Epithelial cell of alveolus of lung (primary cell): ENCODE results near the genes EIF2S3, ARX and MAGEB6.

GRCh38 chrX:23682036-23682619 lies 14.8 kb downstream of the PRDX4 start:
- RAMPAGE, long total RNA, result no peak
- RRBS, result no CpG with 5 or more reads among the region's 5 CpGs

GRCh38 chrX:23784245-23785299 lies 1.6 kb downstream of the SAT1 start:
- RAMPAGE, long total RNA, result no peak
- RRBS, result no CpG with 5 or more reads among the region's 13 CpGs

DNA sequence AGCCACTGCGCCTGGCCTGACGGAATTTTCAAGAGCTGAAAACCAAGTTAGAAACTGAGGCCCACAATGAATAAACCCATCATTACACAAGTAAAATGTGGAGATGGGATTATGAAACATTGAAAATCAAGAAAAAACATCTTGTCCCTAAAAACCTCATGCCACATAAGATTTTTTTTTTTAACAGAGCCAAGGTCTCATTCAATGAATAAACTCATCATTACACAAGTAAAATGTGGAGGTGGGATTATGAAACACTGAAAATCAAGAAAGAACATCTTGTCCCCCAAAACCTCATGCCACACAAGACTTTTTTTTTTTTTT lies 4.1 kb downstream of the SAT1 start:
- RAMPAGE, long total RNA, result no peak
- RRBS, result no CpG with 5 or more reads among the region's 2 CpGs

GRCh38 chrX:23839224-23839382 lies 56.1 kb downstream of the SAT1 start:
- RAMPAGE, long total RNA, result no peak

DNA sequence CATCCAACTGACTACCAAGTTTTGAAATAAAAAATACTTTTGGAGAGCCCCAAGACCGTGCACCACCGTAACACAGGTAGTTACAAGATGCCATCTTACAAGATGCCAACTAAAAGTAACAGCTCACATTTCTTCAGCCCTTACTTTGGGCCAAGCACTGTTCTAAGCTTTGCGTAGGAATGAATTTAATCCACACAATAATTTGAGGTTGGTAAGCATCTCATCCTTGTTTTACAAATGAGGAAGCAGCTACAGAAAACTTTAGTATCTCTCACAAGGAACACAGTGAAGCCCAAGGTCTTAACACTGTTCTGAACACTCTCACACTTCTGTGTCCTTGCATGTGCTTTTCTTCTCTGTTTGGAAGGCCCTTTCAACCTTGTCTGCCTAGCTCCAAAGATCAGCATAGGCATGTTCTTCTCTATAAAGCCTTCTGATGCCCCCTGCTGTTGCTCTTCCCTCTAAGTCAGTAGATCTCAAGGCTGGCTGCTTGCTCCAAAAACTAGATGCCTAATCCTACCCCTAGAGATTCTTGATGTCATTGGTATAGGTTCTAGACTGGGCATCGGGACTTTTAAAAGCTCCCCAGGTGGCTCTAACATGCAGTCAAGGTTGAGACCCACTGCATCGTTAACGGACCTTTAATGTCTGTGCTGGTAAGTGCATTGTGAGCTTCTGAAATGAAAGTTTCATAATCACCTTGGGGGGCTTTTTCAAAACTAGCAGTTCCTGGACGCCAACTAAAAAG lies 6.0 kb downstream of the APOO start:
- RAMPAGE, long total RNA, result no peak
- RRBS, result no CpG with 5 or more reads among the region's 7 CpGs

- RAMPAGE, long total RNA, result no peak
- RRBS, result no CpG with 5 or more reads among the region's 9 CpGs
Measured at GRCh38 chrX:23952906-23953777, 45.3 kb downstream of the CXorf58 start.

DNA sequence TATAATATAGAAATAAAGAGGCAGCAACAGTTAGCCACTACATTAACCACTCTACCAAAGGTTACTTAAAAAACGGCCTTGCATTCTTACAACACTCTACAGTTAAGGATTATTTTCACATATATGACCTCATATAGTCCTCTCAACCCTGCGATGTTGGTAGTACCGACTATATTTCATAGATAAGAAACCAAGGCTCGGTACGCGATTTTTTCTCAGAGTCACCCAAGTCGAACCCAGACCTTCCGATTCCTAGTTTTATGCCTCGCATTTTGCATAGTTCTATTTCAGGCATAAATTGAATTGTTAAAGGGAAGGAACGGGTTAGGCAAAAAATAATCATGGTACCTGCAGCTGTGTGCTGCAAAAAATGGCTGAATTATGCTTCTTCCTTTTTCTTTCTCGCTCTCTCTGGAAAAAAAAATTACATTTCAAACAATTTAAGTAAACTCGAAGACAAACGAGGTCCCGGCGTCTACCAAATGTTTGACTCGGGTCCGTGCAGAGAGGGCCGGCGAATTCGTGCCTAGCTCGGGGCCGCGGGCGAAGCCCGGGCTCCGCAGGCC lies 2.6 kb downstream of the KLHL15 start:
- RAMPAGE, long total RNA, result no peak
- RRBS, result 44% methylated on average over 12 of the region's 26 CpGs

DNA sequence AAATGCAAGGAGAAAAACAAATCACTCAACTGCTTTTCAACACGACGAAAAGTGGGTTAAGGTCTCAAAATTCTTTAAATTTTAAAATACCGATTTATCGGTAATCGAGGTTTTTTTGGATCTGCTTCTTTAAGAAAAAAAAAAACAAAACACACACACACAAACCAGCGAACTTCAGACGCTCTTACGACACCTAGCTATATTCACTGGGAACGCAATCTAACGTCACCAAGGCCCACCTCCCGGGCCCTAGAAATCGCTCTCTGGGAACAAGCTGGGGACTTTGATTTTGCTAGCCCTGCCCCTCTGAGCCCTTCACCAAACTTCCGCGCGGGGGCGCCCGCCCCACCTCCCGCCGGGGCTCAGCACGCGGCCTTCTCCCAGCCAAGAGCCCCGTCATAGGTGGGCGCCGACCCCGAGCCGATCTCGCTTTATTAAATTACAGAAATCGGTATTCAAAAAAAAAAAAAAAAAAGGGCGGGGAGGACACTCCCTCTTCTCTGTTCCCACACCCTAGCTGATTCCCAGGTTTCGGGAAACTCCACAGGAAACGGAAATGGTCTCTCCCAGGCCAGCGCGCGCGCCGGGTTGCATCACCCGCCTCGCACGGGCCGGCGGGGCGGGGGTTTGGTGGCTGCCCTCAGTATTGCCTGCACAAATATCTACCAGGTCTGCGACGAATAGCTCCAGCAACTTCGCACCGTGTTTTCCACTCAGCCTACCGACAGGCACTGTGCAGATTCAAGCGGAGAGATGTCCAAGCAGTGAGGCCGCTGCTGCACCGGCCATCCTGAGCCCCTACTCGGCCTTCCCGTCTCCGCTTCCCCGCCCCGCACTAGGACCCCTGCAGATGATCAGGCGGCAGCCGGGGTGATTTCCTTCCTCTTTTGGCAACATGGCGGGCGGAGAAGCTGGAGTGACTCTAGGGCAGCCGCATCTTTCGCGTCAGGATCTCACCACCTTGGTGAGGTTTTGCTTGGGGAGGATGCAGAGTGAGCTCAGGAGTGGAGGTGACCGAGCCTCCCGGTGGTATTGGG lies at the start of gene EIF2S3:
Gene EIF2S3, plus strand, starts transcription at position 883 of the 1,037 bp plus-strand sequence.
- RAMPAGE, long total RNA, result start-site peak on the plus strand centred at position 892 of the sequence, 27 bp wide, 3,468 and 1,841 reads in 2 replicates
- RRBS, result 6% methylated on average over 3 of the region's 64 CpGs

DNA sequence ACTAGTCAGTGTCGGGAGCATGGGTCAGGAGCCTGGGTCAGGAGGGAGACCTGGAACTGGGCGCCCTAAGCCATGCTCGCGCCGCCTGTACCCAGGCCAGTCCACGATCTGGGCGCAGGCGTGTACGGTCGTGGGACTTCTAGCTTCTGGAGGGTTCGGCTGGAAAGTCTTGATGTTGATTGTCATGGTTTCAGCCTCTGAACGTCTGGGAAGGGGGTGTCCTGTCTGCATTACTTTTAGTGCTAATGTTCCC lies 281 bp downstream of the EIF2S3 start:
- RAMPAGE, long total RNA, result no peak
- RRBS, result no CpG with 5 or more reads among the region's 12 CpGs

DNA sequence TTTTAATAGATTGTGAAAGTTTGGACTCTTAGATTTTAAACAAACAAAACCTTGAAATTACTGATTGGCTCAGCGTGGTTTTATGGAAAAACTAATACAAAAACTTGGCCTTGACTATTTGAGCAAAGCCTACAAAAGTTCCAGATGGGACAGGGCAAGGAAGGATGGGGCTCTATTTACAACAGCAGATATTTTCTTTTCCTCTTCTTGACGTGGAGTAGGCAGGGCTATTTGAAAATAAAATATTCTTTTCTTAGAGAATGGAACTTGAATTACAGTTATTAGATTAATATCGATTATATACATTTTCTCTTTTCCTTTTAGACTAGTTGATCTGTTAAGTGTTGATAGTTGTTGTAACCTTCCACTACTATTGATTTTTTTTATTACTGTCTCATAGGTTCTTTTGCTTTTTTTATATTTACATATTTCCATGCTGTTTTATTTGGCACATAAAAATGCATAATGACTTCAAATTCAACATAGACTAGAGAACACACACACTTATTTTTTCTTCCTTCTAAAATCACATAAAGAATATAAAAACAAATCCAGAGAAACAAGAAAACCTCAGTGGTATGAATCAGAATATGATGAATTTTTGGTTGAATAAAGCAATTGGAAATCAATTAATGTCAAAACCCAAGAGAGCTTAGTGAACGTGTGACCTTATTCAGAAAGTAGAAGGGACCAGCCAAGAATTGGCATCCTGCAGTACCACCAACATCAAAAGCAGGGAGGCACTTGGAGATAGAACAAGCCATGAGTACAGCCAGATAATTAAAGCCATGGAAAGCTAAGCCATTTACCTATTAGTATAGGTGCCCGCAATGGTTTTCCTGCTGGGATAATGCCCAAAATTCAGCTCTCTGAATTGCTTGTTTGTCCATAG lies 16.9 kb downstream of the ZFX start:
- RAMPAGE, long total RNA, result no peak
- RRBS, result no CpG with 5 or more reads among the region's 5 CpGs

DNA sequence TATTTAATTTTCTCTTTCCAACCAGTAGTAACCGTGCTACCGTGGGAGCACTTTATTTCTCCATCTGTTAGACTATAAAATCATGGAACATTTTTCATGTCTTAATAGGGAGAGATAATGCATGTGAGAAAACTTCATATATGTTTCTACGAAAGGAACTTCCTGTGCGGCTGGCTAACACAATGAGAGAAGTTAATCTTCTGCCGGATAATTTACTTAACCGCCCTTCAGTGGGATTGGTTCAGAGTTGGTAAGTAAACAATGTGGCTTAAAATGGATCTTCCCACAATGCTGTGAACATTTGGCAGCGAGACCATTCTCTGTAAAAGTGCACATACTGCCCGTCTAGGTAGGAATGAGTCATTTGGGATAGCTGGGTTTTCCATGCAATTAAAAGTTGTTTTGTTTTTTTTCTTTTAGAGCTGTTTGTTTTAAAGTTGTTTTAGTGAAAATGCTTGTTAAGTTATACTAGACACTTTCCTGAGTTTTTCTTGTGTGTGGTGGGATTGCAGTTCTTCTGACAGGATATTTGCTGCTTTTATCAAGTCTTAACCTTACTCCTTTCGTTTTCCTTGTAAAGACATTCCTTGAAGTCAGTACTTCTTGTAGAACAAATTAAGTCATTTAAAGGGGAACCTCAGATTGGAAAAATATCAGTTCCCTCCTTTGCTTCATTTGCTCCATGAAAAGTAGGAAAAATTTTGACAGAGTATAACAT lies 29.7 kb downstream of the PDK3 start:
- RAMPAGE, long total RNA, result no peak
- RRBS, result no CpG with 5 or more reads among the region's 9 CpGs

DNA sequence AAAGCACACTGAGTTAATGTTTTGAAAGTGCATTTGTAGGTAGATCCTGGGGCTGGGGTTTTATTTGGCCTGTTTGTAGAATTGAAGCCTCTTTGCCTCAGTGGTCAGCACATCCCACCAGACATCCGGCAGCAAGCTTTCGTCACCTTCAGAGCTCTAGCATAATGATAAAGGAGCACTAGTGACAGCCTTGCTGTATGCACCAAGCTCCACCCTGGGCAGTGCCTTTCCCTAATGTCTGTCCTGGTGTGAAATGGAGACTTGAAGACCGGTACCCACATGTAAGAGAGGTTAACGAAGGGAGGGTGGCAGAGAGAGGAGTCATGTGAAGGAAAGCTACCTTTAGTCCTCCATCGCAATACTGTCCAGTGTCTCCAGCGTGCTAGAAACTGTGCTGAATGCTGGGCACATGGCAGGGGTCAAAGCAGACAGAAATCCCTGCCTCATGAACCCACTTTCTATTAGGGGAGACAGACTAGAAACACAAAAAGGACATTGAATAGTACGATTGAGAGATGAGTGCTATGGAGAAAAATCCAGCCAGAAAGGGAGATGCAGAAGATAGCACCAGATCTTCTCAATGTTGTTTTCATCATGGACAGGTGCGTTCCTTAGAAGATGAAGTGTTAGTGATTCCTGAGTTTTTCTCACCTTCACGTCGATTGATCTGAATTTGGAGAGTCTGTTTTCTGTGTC lies 80.5 kb downstream of the PDK3 start:
- RAMPAGE, long total RNA, result no peak
- RRBS, result no CpG with 5 or more reads among the region's 10 CpGs

GRCh38 chrX:24566066-24566670 lies 81.0 kb downstream of the PCYT1B start:
- RAMPAGE, long total RNA, result no peak
- RRBS, result no CpG with 5 or more reads among the region's 4 CpGs

- RAMPAGE, long total RNA, result no peak
- RRBS, result 17% methylated on average over 16 of the region's 85 CpGs
Measured at GRCh38 chrX:25015456-25016837, at the start of gene ARX. TSS of gene ARX (minus strand) at chrX:25015965.

- RAMPAGE, long total RNA, result no peak
- RRBS, result 77% methylated on average over 2 of the region's 22 CpGs
Measured at GRCh38 chrX:26192174-26192737, at the start of gene MAGEB6. TSS of gene MAGEB6 (plus strand) at chrX:26192440.

GRCh38 chrX:28591599-28591835 lies 4.3 kb downstream of the IL1RAPL1 start:
- RAMPAGE, long total RNA, result no peak
- RRBS, result no CpG with 5 or more reads among the region's 7 CpGs

GRCh38 chrX:31337902-31338139 lies 266.0 kb upstream of the FTHL17 start:
- RAMPAGE, long total RNA, result no peak
- RRBS, result no CpG with 5 or more reads among the region's 2 CpGs

DNA sequence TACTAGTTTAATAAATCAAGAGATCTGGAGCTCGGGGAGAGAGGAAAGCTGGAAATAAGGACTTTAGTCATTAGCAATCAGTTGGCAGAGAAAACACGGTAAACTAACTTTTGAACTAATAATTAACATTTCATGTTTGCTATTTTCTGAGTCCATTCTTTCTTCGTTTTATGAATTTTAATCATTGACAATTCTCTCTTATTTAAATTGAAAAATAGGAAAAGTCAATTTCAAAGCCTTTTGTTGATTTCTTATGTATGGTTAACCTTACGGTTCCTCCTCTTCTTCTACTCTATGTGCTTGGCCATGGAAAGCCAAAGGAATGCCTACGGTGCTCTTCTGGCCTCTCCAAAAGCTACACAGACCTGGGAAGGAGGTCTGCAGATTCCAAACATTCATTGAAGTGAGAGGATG lies 862.9 kb upstream of the FTHL17 start:
- RAMPAGE, long total RNA, result no peak
- RRBS, result no CpG with 5 or more reads among the region's 5 CpGs

GRCh38 chrX:32348319-32348640 lies 863.1 kb downstream of the DMD start:
- RAMPAGE, long total RNA, result no peak

GRCh38 chrX:32644791-32645115 lies 566.6 kb downstream of the DMD start:
- RAMPAGE, long total RNA, result no peak
- RRBS, result no CpG with 5 or more reads among the region's 3 CpGs